ENCODE data around the genes PPP1R12A and OTOGL.

DNA sequence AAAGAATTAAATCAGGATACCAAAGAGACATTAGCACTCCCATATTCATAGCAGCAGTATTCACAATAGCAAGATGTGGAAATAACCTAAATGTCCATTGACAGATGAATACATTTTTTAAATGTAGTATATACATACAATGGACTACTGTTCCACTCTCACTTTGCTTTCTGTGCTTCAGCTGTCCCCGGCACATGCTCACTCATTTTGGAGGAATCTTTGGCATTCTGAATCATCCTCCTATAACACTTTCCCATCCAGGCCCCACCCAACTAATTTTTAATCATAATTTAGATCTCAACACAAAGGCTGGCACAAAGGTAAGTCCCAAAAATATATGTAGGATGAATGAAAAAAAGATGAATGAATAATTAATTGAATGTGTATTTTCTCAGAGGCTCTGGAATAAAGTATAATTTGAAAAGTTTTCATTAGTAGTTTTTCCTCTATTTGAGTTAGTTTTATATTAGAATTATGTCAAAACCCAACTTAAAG, 99.3 kb downstream of the SYT1 start:
- PRO-cap = no peak

- PRO-cap = no peak
These were observed 180.5 kb downstream of the SYT1 start for GRCh38 chr12:79044726-79045821.

DNA sequence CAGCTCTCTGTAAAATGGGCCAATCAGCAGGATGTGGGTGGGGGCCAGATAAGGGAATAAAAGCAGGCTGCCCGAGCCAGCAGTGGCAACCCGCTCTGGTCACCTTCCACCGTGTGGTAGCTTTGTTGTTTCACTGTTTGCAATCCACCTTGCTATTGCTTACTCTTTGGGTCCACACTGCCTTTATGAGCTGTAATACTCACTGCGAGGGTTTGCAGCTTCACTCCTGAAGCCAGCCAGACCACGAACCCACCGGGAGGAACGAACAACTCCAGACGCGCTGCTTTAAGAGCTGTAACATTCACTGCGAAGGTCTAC, 20.9 kb upstream of the PAWR start:
- PRO-cap = no peak

DNA sequence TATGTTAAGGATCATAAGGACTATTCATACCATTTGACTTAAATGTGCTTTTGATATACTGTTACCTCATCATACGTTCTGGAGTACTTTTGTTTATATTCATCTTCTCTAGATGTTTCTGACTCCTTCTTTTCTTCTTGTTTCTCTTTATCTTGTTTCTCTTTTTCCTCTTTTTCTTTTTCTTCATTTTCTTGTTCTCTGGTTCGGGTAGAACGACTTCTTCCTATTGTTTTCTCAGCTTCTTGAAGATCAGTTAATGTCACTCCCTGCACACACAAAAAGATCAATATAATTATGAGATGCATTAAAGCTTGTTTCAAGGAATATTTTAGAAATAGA, 106.3 kb upstream of the PAWR start:
- PRO-cap = no peak

GRCh38 chr12:79898563-79899212, 36.2 kb downstream of the PPP1R12A start:
- PRO-cap = no peak

- PRO-cap = bidirectional peak, plus-strand start at chr12:79934612, minus-strand start at chr12:79934497
These were observed 621 bp downstream of the PPP1R12A start for GRCh38 chr12:79934261-79934690.

GRCh38 chr12:79934691-79935649, at the start of gene PPP1R12A:
Gene PPP1R12A, minus strand, starts transcription at chr12:79935097.
- PRO-cap = bidirectional peak, plus-strand start at chr12:79935349, minus-strand start at chr12:79935097

GRCh38 chr12:79998540-79998743, 63.5 kb upstream of the PPP1R12A start:
- PRO-cap = no peak

DNA sequence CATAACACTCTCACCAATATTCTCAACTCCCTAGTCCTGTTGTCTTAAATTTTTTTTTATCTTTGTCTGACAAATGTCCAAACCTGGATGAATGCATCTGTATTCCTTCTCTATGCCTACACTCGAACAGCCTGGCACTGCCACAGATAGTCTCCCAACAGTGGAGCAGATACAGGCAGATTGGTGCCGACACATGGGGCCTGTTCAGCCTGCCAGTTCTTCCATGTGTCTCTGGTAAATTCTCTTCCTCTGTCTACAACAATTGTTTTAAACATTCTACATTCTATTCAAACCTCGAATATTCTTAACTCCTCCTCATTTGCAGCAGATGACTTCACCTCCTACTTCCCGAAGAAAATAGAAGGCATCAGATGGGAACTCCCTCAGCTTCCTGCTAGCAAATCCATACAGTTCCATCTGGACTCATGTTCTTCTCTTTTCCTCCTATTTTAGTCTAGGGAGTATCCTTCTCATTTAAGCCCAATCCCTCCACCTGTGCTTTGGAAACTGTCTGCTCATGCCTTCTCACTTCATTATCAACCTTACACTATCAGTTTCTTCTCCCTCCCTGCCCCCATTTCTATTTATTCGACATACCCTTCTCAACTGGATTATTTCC, 43.1 kb upstream of the OTOGL start:
- PRO-cap = no peak

DNA sequence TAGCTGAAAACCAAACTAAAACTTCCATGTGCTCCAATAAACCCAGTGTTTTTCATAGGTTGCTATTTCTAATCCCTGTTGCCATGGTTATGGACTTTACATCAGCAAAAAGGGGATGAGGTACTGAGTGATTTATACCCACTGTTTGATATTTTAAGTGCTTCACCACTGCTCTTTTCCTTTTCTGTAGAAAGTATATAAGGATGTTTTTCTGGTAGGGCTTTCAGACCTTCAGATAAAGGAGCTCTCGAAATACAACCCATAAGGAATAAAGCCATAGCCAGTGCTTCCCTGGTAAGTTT, at the start of gene OTOGL:
OTOGL (plus strand) TSS at position 226 of the 302 bp plus-strand sequence.
- PRO-cap = no peak

- PRO-cap = no peak
These were observed 150.7 kb downstream of the OTOGL start for GRCh38 chr12:80250078-80250487.

GRCh38 chr12:80445075-80445663, 1.1 kb downstream of the PTPRQ start:
- PRO-cap = no peak

- PRO-cap = no peak
These were observed 69.2 kb downstream of the PTPRQ start for GRCh38 chr12:80513322-80513588.

DNA sequence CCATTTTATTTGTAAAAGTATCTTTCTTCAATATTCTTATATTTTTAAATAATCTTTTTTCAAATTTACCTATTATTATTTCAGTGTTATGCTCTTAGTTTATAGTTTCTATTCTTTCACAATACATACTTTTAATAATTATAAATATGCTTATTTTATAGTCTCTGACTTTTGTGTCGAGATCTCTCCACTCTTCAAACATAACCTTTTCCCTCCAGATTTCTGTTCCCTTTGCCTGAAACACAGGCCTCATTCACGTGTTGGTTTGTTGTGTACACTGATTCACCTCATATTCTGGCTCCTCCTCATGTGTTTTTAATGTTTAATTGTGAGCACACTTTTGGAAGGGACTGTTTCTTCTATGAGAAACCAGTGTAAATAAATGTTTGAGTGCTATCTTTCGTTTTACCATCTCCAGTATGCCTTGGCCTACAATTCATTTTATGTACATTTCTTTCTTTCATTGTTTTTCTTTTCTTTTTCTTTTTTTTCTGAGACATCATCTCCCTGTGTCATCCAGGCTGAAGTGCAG, 20.1 kb downstream of the LIN7A start:
- PRO-cap = no peak

DNA sequence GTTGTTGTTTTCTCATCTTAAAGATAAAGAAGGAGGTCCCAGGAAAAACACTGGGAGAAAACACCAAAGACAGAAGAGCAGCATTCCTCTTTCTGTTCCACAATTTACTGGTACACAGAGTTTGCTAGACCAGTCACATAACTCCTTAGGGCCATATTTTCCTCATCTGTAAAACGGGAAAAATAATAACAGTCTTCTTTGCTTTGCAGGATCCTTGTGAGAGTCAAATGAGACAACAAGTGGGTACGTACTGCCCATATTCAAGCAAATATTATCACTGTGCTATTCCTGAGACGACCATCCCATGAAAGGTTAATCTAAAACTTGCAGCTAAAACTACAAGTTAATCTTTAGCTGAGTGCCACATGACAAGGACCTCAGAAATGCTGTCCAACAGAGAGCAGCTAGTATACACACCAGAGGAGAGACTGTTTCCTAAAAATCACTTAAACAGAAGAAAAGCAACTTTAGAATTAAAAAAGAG, 162.8 kb upstream of the TMTC2 start:
- PRO-cap = no peak

DNA sequence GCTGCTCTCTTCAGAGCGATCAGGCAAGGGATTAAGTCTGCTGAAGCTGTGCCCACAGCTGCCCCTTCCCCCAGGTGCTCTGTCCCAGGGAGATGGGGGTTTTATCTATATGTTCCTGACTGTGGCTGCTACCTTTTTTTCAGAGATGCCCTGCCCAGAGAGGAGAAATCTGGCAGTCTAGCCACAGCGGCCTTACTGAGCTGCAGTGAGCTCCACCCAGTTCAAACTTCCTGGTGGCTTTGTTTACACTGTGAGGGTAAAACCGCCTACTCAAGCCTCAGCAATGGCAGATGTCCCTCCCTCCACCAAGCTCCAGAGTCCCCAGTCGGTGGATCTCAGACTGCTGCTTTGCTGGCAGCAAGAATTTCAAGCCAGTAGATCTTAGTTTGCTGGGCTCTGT, 52.0 kb upstream of the TMTC2 start:
- PRO-cap = no peak

DNA sequence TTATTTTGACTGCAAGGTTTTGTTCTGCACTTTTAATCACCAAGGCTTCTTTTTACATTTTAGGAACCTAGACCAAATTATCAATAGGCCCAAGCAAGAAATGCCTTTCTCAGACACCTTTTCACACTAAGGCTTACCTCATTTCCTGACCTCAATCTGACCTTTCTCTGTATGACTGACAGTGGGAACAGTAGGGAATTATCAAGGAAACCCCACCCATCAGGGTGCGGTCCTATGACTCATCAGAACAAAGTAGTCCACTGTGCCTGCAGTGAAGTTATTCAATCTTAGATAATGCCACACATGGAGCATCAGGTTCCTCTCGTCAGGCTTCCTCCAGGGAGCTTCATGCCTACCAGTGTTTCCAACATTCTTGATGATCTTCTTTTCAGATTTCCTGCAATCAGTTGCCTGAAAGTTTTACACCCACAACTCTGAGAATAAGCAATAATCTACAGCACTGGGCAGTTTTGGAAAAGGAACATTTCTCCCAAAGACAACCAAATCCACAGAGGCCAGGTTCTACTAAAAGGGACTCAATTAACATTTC, 36.0 kb upstream of the TMTC2 start:
- PRO-cap = no peak

- PRO-cap = bidirectional peak, plus-strand start at chr12:82686565, minus-strand start at chr12:82686504; bidirectional peak, plus-strand start at chr12:82686861, minus-strand start at chr12:82686717
These were observed 385 bp upstream of the TMTC2 start for GRCh38 chr12:82686273-82686768.

GRCh38 chr12:82687977-82688156, 1.2 kb downstream of the TMTC2 start:
- PRO-cap = no peak

- PRO-cap = no peak
These were observed 850.8 kb downstream of the TMTC2 start for GRCh38 chr12:83537504-83537918.